SK-N-DZ (cell line): ENCODE measurements around the genes AMELX and FRMPD4.

RAMPAGE:
- cytosol, long total RNA: no peak
- nucleus, long total RNA: no peak
These were observed 50.0 kb upstream of the CLCN4 start for GRCh38 chrX:10106589-10107290.

DNA sequence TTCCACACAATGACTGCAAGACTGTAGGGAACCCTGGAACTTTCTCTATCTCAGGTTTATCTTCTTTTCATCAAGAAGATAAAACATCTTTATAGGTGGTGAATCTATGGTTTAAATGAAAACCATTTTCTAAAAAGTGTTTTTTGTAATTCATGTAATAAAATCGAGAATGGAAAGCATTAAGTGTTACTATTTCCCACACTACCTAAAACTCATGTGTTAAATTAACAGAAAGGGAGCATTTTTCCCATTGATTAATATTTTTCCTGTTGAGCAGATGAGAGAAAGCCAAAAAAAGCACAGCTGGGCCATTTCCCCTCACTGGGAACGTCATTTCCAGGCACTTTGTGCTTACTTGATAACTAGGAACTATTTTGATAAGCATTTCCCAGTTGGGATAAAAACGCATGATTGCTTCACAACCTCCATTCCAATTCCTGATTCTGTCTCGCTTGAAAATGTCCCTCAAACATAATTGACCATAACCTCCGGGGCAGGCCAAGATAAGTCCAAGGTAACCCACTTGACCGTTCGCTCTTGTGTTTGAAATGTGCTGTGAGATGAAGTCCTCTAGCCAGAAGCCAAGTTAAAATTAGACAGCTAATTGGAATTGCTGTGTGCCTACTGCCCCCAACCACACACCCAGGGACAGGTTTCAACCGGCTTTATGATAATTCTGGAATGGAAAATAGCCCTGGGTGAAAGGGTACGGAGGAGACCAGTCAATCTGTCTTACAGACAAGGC lies 137.3 kb downstream of the MID1 start:
RAMPAGE:
- cytosol, long total RNA: no peak
- nucleus, long total RNA: no peak

GRCh38 chrX:10611596-10612161 lies 8.7 kb downstream of the MID1 start:
RAMPAGE:
- cytosol, long total RNA: no peak
- nucleus, long total RNA: no peak

DNA sequence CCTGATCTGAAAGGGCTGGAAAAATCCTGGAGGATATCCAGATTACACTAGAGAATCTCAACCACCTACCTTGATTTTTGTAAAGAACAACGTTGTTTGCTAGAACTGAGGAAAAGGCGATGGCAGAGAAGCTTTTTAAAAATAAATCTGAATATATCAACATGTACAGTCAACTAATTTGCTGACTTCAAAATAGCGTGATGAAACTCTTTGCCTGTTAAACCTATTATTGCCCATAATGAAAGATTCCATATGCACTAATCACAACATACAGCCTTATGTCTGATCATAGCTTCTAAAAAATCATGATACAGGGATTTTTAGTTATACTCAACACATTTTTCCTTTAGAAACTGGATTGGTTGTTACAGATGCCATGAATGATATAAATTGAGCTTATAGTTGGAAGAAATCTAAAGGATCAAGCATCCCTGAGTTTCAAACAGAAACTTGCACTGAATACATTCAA lies at the start of gene AMELX:
TSS of gene AMELX (plus strand) at position 416 of the 469 bp plus-strand sequence.
RAMPAGE:
- cytosol, long total RNA: no peak
- nucleus, long total RNA: no peak

GRCh38 chrX:11792580-11793241 lies 34.7 kb downstream of the MSL3 start:
RAMPAGE:
- cytosol, long total RNA: no peak
- nucleus, long total RNA: no peak

DNA sequence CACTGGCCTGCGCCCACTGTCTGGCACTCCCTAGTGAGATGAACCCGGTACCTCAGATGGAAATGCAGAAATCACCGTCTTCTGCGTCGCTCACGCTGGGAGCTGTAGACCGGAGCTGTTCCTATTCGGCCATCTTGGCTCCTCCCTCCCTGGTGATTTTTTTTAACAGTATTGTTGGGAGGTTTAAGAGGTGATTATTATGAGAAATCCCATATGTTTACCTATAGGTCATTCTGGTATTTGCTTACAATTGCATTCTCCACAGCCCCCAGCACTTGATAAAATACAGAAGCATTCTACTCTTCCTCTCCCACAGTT lies 183.1 kb downstream of the MSL3 start:
RAMPAGE:
- cytosol, long total RNA: no peak
- nucleus, long total RNA: no peak

DNA sequence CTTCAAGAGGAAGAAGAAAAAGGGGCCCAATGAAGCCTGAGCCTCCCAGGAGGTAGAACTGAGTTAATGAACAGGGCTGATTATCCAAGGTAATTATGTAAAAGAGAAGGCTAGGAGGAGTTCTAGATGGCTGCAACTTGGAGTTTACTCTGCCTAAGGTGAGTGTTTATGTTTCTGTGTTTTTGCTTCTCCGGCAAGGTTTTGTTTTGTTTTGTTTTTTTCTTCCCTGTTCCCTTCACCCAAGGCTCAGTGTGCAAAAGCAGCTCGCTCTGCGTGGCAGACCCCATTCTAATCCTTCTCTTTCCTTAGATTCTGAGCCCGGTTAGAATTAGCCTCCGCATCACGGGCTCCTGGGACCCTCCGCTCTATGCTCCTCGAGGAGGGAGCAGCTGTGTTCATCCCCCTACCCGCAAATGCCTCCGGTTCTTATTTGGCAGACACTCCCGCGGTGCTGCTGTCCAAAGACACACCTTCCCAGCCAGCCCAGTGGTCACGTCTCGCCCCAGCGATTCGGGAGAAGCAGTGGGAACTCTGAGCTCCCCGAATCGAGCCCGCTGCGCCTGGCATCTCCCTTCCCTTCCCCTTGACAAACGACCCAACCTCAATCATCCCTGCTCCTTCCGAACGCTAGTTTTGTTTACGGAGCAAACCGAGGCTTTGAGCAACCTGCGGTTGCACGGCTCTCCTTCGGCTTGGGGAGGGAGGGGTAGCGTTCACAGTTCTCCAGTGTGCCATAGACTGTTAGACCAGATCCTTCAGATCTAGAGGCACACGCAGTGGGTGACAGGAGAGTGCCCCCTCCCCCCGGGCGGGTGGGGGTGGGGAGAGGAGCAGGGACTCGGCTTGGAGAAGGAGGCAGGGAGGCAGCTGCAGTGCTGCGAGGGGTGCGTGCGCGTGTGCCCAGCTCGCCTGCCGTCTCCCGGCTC lies at the start of gene FRMPD4:
TSS of gene FRMPD4 (plus strand) at position 866 of the 926 bp plus-strand sequence.
RAMPAGE:
- cytosol, long total RNA: no peak
- nucleus, long total RNA: no peak

GRCh38 chrX:12791617-12792648 lies 721 bp downstream of the PRPS2 start:
RAMPAGE:
- cytosol, long total RNA: no peak
- nucleus, long total RNA: no peak

DNA sequence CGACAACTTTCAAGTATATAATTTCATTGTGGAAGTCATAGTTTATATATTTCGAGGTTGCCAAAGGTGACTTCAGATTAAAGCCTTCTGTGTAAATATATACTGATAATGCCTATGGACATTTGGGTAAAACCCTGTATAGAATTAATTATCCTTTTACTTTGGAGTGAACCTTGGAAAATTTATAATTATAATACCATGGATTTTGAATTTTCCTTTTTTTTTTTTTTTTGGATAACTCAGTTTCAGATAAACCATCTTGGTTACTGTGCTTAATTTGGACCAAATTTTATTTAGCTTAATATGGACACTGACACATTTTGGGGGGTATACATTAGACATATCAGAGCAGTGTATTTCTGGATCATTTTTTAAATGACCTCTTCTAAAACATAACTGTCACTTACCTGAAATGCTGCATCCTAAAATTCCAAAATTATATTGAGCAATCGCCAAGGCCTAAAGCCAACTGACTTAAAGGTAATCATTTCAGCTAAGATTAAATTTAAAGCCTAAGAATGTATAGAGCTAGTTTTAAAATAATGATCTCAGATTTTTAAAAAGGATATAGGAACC lies 32.0 kb downstream of the PRPS2 start:
RAMPAGE:
- cytosol, long total RNA: no peak
- nucleus, long total RNA: no peak

GRCh38 chrX:12910397-12910875 lies 4.0 kb downstream of the TLR8 start:
RAMPAGE:
- cytosol, long total RNA: no peak
- nucleus, long total RNA: no peak

RAMPAGE:
- cytosol, long total RNA: no peak
- nucleus, long total RNA: no peak
These were observed 23.4 kb upstream of the TMSB4X start for GRCh38 chrX:12951449-12951943.

DNA sequence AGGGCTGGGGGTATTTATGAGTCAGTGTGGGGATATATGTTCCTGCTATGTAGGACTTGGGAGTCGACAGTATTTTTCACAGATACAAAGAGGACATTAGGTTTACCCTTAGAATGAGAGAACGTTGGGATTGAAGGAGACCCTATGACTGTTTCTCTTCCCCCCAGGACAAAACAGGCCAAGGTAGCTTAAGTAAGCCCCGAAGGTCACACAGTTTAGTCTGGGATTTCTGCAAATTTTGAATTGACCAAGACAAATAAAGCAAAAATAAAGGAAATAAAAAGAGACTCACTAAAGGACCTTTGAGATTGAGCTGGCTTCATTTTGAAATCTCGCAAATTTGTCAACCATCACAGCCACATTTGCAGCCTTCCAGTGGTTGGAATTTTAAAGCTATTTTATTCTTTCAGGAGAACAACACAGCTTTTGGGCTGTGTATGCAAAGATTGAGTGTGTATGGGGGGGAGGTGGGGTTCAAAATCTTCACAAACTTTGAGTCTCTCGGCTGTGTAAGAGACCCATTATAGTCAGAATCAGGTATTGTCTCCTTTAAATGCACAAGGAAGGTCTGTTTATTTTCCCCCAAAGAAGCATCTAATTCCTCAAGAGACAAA lies 4.2 kb downstream of the TMSB4X start:
RAMPAGE:
- cytosol, long total RNA: no peak
- nucleus, long total RNA: no peak

DNA sequence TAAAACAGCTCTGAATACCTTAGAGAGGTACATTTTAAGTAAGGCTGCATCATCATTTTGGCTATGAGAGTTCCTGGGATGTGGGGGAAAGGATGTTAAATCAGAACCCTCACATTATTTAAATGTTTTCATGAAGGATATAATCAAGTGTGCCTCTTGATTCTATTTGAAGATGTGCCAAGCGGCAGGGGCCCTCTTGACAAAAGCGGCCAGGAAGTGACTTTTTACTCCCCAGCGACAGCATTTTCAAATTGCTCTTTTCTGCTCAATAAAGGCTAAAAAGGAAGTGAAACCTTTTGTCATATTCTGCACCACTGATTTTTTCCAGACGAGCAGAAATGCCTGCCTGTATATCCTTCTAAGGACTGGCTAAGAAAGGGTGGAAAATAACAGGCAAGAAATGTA lies 25.3 kb downstream of the TMSB4X start:
RAMPAGE:
- cytosol, long total RNA: no peak
- nucleus, long total RNA: no peak

GRCh38 chrX:13000572-13000945 lies 25.6 kb downstream of the TMSB4X start:
RAMPAGE:
- cytosol, long total RNA: no peak
- nucleus, long total RNA: no peak

GRCh38 chrX:13074582-13075048 lies 30.2 kb upstream of the FAM9C start:
RAMPAGE:
- cytosol, long total RNA: no peak
- nucleus, long total RNA: no peak

DNA sequence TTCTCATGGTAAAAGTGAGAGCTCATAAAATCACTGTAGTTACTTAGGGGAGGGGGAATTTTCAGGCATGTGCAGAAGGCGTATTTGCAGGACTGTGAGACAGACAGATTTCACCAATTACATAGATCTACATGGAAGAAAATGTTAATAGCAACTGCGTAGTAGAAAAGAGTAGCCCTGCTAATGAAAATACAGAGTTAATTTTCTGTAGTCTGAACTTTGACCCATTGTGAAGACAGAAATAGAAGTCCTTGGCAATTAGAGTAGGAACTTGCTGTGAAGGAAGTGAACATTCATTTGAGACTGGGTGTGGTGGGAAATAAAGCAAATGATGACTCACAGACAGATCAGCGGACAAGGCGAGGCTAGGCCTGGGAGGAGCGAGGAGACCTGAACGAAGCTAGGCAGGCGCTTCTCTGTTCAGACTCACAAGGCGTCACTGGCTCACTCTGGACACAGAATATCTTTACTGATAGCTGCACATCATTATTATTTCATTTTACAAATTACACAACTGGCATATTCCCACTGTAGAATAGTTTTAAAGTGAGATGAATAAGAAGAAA lies 57.2 kb upstream of the FAM9C start:
RAMPAGE:
- cytosol, long total RNA: no peak
- nucleus, long total RNA: no peak

DNA sequence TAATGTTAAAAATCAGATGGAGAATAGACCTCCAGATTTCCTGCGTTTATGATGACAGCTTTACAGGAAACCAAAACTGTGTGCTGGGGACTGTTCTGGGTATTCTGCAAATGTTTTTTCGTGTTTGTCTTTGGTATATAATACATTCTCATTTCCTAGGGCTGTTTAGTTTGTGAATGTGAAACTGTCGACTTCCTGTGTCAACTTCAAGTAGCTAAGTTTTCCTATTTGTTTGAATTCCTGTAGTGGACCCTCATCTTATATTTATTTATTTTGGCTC lies 79.5 kb upstream of the FAM9C start:
RAMPAGE:
- cytosol, long total RNA: no peak
- nucleus, long total RNA: no peak

RAMPAGE:
- cytosol, long total RNA: no peak
- nucleus, long total RNA: no peak
These were observed 9.4 kb downstream of the TCEANC start for GRCh38 chrX:13662171-13662993.

GRCh38 chrX:13693694-13694133 lies 4.8 kb downstream of the RAB9A start:
RAMPAGE:
- cytosol, long total RNA: no peak
- nucleus, long total RNA: no peak

GRCh38 chrX:13764724-13765290 lies 30.3 kb downstream of the OFD1 start:
RAMPAGE:
- cytosol, long total RNA: no peak
- nucleus, long total RNA: no peak